ENCODE measurements around a stretch of chr3.

DNA sequence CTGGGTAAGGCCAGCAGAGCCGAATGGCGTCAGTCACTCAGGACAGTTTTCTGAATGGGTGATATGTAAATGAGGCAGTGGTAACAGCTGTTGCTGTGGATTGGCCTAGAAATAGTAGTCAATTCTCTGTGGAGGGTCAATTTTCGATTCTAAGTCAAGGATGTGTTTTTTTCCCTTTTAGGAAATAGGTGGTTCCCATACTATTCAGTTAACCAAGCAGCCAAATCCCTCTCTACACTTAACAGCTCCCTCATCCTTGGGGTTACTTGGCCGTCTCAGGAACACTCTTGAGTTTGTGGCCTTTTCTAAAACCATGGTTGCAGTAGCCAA, 121.9 kb downstream of the PTPRG start:
- RRBS, result no CpG with 5 or more reads among the region's 4 CpGs

- RRBS, result no CpG with 5 or more reads among the region's 14 CpGs
Observed at GRCh38 chr3:61748866-61749590, 187.7 kb downstream of the PTPRG start.

- RRBS, result no CpG with 5 or more reads among the region's 7 CpGs
Observed at GRCh38 chr3:61847748-61848531, 286.6 kb downstream of the PTPRG start.

- RRBS, result no CpG with 5 or more reads among the region's 8 CpGs
Observed at GRCh38 chr3:62095202-62096322, 223.3 kb upstream of the C3orf14 start.

GRCh38 chr3:62167802-62168244, 151.0 kb upstream of the C3orf14 start:
- RRBS, result no CpG with 5 or more reads among the region's 9 CpGs

GRCh38 chr3:62268767-62269408, 49.9 kb upstream of the C3orf14 start:
- RRBS, result no CpG with 5 or more reads among the region's 6 CpGs

DNA sequence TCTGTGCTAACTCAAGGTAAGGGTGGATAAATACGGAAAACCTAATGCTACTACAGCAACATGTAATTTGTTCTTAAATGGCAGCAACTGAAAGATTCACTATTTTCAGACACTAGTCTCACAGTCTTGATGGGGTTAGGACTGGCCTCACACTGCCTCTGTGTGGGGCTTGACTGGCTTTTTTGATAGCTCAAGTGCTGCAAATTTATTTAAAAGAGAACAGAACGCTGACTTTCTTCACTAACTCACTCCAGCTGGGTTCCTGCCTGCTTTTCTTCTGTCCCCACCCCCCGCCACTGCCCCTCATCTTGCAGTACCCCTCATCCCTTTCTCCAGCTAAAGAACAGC, 2.0 kb downstream of the CADPS start:
- RRBS, result no CpG with 5 or more reads among the region's 3 CpGs

- RRBS, result 12% methylated on average over 12 of the region's 61 CpGs
Observed at GRCh38 chr3:62873601-62874446, 1.4 kb downstream of the CADPS start.

- RRBS, result 5% methylated on average over 23 of the region's 65 CpGs
Observed at GRCh38 chr3:62874447-62875077, 654 bp downstream of the CADPS start.

- RRBS, result no CpG with 5 or more reads among the region's 4 CpGs
Observed at GRCh38 chr3:63146245-63146527, 131.9 kb upstream of the SYNPR start.

DNA sequence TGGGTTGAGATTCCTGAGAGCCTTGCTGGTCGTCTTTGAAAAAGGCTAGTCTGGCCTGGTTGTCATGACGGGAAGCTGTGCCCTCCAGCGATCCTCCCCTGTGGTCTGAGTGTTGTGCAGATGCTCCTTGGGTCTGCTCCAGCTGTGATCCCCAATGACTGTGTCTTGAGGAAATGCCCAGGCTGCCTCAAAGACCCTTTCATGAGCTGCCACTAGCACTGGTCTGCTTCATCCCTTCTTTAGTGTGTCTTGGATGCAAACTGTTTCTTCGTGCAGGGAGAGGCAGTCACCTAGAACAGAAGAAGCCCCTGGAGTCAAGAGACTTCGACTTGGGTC, 110.9 kb upstream of the SYNPR start:
- RRBS, result no CpG with 5 or more reads among the region's 5 CpGs

GRCh38 chr3:63278467-63278850, 351 bp downstream of the SYNPR start:
- RRBS, result no CpG with 5 or more reads among the region's 17 CpGs

DNA sequence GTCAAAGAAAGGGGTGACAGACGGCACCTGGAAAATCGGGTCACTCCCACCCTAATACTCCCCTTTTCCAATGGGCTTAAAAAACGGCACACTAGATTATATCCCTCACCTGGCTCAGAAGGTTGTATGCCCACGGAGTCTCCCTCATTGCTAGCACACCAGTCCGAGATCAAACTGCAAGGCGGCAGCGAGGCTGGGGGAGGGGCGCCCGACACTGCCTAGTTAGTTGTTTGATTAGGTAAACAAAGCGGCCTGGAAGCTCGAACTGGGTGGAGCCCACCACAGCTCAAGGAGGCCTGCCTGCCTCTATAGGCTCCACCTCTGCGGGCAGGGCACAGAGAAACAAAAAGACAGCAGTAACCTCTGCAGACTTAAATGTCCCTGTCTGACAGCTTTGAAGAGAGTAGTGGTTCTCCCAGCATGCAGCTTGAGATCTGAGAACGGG, 7.0 kb upstream of the SNTN start:
- RRBS, result no CpG with 5 or more reads among the region's 13 CpGs

DNA sequence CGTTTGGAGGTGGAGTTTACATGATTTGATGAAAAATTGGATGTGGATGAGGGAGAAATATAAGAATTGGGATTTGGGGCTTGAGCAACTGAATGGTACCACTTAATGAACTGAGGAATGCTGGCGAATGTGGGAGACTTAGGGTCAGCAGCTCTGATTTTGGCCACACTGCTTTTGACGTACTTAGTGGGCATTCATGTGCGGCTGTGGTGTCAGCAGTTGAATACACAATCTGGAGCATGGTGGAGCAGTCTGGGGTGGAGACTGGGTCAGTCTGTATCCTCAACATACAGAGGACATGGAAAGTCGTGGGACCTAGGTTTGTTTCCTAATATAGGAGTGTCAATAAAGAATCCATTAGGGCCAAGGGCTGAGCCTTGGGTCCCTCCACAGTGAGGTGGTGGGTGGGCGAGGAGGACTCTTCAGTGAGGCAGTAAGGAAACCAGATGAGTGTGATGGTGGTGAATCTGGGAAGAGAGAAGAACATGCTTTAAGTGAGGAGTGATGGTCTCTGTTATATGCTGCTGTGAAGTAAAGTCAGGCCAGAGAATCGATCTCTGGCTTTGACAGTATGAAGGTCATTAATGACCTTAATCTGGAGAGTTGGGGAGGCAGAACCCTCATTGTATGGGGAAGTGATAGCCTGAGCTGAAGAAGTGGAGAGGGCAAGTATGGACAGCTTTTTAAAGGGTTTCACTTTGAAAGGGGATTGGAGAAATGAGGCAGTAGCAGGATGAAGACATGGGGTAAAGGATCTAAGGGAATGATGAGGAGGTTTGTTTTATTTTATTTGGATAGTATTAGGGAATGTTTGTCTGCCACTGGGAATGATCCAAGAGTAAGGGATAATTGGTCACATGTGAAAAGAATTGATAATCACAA, 60.7 kb downstream of the ATXN7 start:
- RRBS, result no CpG with 5 or more reads among the region's 7 CpGs

- RRBS, result no CpG with 5 or more reads among the region's 5 CpGs
Observed at GRCh38 chr3:63926129-63926648, 62.5 kb downstream of the ATXN7 start.

GRCh38 chr3:63953906-63954591, 69.2 kb downstream of the PSMD6 start:
- RRBS, result no CpG with 5 or more reads among the region's 9 CpGs

DNA sequence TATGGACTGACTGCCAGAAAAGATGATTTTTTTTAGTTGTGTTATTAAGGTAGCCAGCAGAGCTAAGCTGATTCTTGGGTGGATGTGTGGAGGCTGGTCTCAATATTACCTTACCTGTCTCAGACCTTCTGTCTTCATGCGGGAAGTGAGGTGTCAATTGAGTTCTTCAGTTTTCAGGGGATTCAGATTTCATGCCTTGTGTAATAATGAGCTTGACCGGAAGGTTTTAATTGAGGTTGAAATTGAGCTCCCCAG, 54.7 kb downstream of the PSMD6 start:
- RRBS, result no CpG with 5 or more reads among the region's 2 CpGs

- RRBS, result no CpG with 5 or more reads among the region's 4 CpGs
Observed at GRCh38 chr3:64015363-64015684, 8.0 kb downstream of the PSMD6 start.

- RRBS, result no CpG with 5 or more reads among the region's 9 CpGs
Observed at GRCh38 chr3:64210095-64210807, 15.0 kb downstream of the PRICKLE2 start.

GRCh38 chr3:64260448-64261106, 35.3 kb upstream of the PRICKLE2 start:
- RRBS, result no CpG with 5 or more reads among the region's 4 CpGs